Neural crest cell (in vitro differentiated cells): ENCODE measurements around a stretch of chr4.

DNA sequence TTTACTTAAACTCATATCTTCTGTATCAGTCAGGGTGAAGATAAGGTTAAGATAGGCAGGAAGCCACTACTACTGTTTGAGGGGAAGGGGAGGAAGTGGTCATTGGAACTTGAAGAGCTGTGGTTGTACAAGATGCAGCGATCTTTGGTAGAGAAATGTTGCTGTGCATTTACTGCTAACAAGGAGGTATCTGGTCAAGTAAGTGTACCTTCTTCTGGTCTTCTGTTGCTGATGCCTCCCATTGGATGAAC, 47.8 kb upstream of the TSPAN5 start:
- PRO-cap: no peak

GRCh38 chr4:99087206-99087563, 1.4 kb downstream of the ADH5 start:
- PRO-cap: bidirectional peak, plus-strand start at chr4:99087347, minus-strand start at chr4:99087342

DNA sequence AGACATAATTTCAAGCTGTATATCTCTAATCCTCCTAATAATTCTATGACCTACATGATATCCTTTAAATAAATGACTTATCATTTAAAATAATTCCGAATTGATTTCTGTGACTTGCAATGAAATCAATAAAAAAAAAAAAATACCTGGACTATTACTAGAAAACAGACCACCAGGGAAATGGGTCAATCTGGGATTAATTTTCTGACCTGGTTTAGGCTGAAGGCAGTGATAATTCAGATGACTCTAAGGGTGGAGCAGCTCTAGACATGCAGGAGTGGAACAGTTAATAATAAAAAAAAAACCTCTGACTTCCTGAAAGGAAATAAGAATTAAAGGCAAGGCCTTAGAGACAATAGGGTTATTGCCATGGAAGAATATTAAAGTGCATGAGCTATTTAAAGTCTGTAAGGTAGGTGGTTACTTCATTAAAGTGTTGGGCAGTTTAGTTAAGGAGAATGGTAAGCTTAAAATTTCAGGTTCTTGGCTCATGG, 14.5 kb upstream of the ADH5 start:
- PRO-cap: no peak

DNA sequence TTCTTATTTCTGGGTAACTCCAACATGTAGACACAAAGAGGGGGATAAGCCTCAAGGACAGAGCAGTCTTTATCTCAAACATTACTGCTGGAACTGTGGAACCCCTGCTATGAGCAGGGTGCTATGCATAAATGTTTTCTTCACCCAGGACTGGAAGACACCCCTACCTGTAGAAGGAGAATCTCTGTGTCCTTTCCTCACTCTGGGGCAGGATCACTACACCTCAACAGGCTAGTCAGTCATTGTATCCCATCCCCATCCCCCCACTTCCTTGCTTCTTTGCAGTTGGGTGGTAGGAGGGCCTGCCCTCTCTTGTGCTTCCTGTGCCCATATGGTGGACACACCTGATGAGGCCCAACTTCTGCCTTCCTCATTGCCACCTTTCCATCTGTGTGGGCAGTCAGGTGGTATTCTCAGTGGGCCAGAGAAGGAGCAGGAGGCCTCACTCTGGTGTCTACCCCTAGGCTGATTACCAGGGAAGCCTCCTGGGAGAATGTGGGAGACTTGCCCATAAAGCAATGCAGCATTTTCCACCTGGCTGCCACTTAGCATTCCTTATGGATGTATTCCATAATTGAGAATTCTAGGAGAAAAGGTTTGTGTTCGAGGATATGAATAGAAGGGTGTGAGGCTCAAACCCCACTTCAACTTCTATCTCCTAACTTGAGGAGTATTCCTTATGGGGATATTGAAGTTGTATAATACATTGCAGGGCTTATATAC, 19.1 kb downstream of the ADH4 start:
- PRO-cap: no peak

DNA sequence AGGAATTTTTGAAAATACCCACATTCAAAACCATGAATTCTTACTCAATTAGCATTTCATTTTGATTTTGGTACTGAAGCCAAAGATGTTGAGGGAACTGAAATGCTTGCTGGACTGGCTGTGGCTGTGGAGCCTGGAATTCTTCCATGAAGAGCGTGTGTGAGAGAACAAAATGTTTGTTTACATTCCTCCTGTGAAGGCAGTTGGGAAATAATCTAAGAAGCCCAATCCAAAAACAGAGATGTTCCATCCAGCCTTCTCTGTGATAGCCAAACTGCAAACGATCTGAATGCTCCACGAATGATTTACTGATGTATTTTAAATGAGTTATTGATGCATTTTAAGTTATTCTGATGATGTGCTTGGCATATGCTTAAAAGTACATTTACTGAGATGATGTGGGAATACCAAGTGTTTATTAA, 3.8 kb upstream of the ADH1B start:
- PRO-cap: no peak

DNA sequence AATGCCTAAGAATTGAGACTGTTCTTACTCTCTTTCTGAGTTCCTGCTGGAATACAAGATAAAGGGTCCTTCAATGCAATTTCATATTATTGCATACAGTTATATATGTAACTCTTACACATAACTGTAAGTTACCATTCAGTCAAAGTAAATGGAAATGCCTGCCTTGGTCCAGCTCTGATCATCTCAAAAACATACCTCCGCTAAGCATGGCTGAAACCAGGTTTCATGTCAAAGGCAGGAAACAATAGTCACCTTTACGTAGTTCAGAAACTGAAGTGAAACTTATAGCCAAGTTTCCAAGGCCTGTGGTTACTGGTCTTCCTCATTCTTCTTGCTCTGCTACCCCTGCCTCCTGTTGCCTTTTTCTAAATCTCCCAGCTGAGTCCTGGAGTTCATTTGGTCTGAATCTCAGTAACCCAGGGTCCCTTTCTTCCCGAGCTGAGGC, 30.7 kb downstream of the DAPP1 start:
- PRO-cap: no peak

DNA sequence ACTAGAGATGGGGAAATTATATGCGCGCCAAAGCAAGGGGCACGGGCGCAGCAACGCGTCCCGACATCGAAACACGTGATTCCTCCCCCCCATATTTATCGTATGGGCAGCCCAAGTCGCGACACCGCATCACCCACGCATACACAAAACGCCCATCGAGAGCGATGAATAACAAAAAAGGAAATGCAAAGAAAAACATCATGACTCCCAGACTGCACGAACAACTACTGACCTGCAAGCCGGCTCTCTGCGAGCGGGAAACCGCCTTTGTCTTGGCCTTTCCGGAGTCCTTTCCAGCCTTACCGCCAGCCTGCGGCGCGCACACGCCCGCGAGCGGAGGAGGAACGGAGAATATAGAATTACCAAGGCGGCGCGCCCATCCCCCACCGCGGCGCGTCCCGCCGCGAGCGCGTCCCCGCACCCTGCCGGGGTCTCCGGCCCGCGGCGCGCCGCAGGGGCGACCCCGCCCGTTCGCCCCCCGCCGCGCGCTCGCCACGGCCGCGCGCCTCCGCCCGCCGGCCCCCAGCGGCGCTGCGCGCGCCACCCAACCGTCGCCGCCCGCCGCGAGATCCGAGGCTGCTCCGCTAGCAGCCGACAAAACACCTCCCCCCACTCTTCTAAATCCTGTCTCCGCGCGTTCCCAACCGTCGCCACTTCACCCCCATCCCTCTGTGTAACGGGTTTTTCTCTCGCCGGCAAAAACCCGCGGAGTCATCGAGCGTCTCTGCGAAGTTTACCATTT, 473 bp downstream of the H2AZ1 start:
- PRO-cap: bidirectional peak, plus-strand start at position 201 of the sequence, minus-strand start at position 263 of the sequence; bidirectional peak, plus-strand start at position 547 of the sequence, minus-strand start at position 329 of the sequence

GRCh38 chr4:100986075-100986690, 361.1 kb downstream of the PPP3CA start:
- PRO-cap: no peak

DNA sequence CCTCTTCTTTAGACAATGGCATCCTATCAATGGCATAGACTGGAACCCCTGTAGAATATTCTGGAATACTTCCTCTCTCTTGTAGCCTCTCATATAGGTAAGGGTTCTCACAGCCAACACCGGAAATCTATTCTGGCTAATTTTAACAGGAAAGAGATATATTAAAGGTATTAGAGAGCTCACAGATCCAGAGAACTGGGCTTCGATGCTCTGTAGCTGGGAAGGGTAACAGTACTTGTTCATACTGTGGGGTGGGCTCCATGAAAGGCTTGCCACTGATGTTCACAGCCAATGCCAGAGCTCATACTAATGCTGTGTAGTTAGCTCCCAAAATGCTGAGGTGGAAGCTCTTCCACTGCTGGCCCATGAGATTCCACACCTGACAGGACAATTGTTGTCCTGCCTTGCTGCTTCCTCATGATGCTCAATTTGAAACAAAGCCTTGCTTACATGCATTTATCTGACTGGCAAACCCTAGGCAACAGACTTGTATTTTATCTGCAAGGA, 310.4 kb downstream of the PPP3CA start:
- PRO-cap: no peak

GRCh38 chr4:101224902-101225258, 122.4 kb downstream of the PPP3CA start:
- PRO-cap: no peak

- PRO-cap: no peak
These were observed 56.9 kb downstream of the PPP3CA start for GRCh38 chr4:101290308-101290905.

GRCh38 chr4:101306137-101306802, 41.1 kb downstream of the PPP3CA start:
- PRO-cap: no peak

DNA sequence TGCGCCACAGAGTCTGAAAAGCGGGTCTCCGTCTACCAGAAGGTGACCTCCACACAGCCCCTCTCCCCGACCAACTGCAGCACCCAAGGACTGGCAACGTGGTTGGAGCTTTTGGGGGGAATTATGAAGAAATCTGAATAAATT, 1.3 kb upstream of the PPP3CA start:
- PRO-cap: no peak

DNA sequence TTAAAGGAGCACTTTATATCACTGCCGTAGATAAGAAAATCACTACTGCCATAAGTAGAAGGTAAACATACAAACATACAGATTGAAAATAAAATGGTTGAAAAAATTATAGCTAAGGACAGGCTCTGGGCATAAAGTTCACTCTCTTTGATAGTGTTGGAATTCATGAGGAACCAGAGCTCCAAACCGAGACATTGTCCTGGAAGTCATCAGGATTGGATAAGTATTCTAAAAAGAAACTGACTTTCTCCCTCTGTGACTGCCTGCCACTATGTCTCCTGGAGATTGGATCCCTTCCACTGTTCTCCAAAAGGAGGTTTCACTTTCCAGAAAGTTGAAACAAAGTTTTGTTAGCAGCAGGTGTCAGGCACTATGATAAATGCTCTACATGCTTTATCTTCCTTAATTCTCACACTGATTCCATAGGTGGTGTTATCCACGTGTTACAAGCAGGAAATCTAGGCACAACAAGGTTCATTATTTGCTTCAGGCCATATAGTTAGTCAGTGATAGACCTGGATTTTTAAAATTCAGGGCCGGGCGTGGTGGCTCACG, 16.8 kb downstream of the BANK1 start:
- PRO-cap: no peak

DNA sequence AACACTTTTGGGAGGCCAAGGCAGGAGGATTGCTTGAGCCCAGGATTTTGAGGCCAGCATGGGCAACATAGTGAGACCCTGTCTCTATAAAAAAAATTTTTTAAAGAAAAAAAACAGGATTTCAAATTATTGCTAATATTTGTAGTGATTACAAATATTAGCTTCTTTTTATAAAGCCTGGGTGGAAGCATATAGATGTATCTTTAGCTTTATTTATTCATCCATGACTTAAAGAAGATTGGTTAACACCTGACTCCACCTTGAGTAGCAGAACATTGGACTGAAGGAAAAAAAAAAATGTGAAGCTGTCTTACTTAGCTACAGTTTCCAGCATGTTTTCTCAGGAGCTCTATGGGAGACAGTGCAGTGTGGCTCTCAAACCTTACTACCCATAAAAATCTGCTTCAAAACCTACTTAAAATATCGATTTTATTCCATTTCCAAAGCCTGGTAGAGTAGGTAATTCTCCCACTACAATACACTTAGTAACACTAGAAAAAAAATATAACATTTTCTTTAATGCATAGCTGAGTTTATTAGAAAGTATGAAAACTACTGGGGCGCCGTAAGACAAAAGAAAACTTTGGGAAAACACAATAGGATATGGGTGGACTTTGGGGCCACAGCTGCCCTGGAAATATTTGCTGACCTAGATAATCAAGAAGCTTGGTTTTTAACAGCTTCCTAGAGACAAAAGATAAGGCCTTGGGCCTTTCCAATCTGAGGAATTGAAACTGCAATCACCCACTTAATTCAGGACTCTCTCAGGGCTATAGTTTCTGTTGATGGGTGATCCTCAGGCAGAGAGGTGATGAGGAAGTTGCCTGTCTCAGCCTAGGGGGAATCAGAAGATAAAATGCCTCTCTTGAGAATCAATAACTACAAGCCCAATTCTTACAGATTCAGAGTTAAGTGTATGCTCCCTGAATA, 45.1 kb downstream of the NFKB1 start:
- PRO-cap: no peak

DNA sequence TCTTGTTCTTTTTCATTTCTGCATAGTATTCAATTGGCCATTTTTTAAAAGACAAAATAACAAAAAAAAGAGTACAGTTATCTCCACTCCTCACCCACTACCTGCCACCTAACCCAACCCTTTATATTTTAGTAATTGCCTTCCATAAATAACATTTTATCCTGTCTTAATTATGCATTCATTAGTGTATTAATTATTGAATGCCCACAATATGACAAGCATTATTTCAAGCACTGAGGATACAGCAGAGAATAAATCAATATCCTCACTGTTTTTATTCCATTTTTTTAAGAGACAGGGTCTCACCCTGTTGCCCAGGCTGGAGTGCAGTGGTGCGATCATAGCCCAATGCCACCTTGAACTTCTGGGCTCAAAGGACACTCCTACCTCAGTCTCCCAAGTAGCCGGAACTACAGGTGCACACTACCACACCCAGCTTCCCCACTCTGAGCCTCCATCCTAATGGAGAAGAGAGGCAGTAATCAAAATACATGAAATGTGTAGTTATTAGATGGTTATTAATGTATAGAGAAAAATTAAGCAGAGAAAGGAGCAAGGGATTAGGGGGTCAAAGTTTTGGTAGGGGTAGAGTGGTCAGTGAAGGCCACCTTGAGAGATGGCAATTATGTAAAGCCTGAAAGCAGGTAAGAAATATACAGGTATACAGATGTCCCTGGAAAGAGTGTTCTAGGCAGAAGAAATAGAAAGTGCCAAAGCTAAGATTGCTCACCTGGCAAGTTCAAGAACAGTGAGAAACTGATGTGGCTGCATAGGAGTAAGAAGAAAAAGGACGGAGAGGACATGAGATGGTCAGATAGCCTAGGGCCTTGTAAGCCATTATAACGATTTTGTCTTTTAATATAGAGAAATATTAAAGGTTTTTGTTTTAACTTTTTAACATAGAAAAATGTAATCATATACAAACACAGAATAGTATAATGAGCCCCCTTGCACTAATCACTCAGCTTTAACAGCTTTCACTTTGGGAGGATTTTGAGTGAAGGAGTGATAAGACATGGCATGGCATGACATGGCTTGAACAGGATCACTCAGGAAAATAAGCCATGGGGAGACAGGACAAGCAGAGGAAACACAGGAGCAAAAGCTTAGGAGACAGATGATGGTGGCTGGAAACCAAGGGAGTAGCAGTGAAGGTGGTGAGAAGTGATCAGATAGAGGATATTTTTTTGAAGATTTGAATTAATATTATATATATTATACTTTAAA, 57.6 kb downstream of the NFKB1 start:
- PRO-cap: no peak

DNA sequence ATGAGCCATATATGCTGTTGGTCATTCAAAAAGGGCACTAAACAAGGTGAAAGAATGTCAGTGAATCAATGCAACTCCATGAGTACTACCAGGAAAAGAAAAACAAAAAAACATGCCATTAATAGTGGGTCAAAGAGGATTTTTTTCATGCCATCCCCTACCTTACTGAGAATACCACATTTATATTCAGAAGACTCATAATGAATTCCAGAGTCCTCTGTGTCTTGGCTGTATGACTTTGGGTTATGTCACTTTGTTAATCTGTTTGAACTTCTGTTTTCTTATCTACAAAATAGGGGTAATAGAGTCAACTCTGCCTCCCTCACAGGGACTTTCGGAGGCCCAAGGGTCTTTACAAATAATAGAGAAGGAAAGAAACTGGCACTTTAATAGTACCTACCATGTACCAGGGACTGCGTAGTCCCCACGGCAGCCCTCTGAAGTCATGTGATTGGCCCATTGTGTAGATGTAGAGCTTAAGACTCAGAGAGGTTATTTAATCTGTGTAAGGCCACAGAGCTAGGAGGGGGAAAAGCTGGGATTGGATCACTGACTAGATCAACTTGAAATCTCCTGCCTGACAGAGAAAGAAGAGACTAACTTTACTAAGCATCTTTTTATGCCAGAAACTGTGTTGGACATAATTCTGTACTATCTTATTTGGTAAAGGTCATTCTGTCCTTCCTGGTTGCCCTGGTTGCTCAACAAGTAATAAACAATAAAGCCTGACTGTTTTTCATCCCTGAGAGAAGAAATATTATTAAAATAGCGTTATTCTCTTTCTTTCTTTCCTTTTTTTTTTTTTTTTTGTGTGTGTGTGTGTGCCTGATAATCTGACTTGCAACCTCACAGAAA, 59.5 kb downstream of the NFKB1 start:
- PRO-cap: no peak

GRCh38 chr4:102594717-102595272, 93.6 kb downstream of the NFKB1 start:
- PRO-cap: no peak

DNA sequence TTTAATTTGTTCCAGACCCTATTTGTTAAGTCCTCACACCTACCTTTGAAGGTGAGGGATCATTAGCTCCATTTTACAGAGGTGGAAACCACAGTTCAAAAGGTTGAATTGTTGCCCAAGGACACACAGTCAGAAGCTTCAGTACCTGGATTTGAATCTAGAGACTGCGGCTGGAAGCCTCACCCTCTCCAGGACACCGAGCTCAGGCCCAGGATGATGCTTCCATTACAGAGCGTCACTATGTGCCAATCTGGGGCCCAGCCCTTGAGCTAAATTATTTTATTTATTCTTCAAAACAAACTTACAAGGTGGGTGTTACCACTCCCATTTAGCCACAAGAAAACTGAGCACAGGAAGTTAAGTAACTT, 129.3 kb downstream of the NFKB1 start:
- PRO-cap: no peak

GRCh38 chr4:102732684-102733372, 27.9 kb downstream of the MANBA start:
- PRO-cap: no peak